Vein endothelial cell (primary cell): ENCODE measurements around a stretch of chr15.

DNA sequence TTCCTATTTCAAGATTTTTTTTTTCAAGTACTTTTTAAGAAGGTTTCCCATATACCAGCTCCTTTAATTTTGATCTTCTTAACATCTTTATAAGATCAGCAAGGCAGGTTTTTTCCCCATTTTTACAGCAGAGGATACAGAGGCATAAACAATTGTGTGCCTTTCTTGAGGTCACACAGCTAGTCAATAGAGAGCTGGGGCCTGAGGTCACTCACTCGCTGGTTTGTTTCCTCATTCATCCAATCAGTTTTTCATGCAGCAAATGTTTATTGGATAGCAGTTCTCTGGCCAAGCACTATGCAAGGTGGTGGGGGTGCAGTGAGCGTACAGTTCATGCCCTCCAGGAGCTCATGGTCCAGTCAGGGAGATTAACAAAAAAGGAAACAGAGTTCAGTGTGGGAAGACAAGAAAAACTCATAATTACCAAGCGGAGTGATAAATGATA is 29.1 kb downstream of the MAP2K5 start:
- CAGE, long polyA plus RNA = no peak

- CAGE, long polyA plus RNA = no peak
These were observed 62.3 kb upstream of the SKOR1 start for GRCh38 chr15:67762931-67763553.

DNA sequence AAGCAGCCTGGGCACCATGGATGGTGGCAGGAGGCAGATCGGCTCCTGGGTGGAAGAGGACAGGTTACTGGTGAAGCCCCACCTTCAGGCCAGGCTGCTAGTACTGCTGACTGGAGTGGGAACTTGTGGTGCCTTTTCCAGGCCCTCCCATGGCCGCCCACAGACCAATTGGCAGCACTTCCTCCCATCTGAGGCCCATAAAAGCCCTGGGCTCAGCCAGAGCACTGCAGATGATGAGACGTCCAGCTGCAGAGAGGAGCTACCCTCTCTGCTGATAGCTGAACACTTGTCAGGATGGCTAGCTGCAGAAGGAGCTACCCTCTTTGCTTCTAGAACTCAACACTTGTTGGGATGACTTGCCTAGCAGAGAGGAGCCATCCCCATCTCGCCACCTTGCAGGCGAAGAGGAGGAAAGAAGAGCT is 8.1 kb upstream of the PIAS1 start:
- CAGE, long polyA plus RNA = no peak

- CAGE, long polyA plus RNA = no peak
These were observed 52.1 kb downstream of the PIAS1 start for GRCh38 chr15:68106225-68106508.

- CAGE, long polyA plus RNA = no peak
These were observed 42.9 kb downstream of the CALML4 start for GRCh38 chr15:68162161-68162668.

GRCh38 chr15:68310366-68311124 is 33.0 kb downstream of the FEM1B start:
- CAGE, long polyA plus RNA = no peak

DNA sequence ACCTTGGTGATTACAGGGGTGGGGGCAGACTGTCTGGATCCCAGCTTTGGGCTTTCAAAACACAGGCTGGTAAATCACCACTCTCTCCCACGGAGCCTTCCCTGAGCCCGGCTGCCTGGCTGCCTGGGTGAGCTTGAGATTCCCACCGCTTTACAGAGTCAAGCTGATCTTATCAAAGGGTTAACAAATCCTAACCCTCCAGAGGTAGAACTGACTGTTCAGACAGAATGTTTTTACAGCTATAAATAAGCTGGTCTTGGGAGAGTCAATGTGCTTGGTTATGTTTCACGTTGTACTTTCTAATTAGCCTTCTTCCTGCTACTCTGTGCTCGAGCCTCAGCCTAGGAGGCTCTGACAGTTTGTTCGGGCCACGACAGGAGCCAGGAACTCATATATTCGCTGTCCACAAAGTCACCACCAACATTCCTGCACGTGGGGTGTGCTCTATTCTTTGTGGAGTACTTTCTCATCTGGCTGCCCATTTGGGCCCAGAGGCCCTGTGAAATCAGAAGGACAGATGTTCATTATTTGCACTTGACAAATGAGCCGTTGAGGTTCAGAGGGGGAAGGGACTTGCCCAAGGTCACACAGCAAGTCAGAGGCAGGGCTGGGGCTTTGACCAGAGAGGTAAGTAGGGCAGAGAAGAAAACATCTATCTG is 63.5 kb downstream of the FEM1B start:
- CAGE, long polyA plus RNA = no peak

- CAGE, long polyA plus RNA = no peak
These were observed 66.8 kb downstream of the ITGA11 start for GRCh38 chr15:68365033-68365774.

DNA sequence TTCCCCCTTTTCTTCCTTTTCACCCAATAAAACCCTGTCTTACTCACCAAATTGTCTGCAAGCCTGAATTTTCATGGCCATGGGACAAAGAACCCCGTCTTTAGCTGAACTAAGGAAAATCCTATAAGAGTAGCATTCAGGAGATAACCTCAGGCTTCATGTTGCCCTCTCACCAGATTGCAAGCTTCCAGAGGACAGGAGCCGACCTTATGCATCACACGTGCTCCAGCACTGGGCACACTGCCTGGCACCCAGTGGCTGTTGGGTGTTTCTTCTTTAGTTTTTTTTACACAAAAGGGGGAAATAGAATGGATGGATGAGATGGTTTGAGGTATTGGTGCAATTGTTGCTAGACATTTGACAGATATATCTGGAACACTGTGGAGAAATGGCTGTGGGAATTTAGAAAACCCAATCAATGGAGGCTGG is 49.7 kb upstream of the ITGA11 start:
- CAGE, long polyA plus RNA = no peak

DNA sequence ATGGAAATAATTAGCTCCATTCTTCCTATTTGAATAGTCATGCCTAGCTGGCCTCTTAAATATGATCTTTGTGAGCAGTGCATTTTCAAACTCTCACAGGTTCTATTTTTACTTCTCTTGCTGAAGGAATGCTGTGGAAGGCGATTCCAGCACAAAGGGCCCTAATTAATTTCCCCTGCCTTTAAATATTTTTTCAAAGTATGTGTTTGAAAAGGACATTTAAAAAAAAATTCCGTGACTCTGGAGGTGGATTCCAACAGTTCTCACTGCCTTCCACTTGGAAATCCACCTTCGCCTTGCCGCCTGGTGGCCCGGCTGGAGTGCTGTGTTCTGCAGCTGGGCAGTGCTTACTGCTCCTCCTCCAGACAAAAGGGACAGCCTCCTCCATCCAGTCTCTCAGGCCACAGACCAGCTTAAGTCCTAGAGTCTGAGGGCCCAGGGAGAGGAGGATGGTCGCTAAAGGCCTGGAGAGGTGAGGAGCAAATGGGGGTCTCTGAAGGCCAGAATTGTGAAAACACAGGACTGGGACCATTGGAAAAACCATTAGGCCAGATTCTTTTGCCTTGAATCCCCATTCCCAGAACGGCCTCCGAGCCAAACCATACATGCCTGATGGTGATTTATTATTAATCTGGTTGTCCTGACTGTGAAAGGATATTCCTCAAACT is 61.4 kb upstream of the CORO2B start:
- CAGE, long polyA plus RNA = no peak

GRCh38 chr15:68599619-68600170 is 20.9 kb downstream of the CORO2B start:
- CAGE, long polyA plus RNA = no peak

DNA sequence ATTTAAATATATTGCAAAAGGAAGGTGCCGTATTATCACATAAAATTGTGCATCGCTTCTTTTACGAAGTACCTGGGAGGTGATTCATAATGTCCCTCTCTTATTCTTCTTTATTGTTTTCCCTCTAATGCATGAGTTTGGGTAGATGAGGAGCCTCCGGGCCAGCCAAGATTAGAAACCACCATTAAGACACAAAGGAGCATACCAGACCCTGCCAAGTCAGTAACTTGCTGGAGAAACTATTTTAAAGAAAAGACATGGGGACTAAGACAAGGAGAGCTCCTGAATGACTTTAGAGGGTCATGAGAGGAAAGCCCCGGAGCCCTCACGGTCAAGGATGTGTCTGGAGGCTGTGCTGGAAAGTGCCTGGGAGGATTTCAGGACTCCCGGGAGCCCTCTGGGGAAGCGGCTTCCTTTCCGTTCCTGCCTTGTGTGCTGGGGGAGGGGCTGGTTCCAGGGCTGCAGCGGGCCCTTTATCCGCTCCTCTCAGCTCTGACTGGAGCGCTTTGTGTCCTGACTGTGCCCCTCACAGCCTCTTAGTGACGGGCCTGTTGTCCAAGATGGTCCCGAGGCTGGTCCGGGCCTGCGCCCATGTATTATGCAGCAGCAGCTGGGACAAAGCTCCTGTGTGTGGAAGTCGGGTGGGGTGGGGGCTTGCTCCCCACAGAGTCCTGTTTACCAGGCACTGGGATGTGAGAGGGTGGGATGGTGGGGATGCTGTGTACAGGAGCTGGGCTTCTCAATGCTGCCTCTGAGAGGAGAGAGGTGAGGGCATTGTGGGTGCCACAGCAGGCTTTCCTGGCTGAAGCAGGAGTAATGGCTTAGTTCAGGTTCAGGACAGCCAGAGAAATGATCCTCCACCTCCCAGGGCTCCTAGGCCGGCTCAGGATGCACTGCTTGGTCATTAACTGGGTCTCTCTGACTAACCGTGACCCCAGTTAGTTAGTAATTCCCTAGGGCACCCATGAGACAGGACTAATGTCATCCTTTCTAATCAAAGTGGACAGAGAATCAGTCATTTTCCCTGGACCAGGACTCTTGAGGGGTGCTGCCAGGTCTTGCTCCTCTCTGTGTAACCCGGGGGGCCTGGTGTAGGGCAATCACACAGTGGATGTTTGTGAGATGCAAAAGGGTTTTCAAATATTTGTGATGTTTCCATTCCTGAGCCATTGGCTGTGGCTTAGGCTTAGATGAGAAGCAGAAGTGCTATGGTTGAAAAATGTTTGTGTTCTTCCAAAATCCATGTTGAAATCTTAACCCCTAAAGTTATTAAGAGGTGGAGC is 35.9 kb downstream of the CORO2B start:
- CAGE, long polyA plus RNA = no peak

- CAGE, long polyA plus RNA = no peak
These were observed 39.6 kb downstream of the CORO2B start for GRCh38 chr15:68618326-68618879.

DNA sequence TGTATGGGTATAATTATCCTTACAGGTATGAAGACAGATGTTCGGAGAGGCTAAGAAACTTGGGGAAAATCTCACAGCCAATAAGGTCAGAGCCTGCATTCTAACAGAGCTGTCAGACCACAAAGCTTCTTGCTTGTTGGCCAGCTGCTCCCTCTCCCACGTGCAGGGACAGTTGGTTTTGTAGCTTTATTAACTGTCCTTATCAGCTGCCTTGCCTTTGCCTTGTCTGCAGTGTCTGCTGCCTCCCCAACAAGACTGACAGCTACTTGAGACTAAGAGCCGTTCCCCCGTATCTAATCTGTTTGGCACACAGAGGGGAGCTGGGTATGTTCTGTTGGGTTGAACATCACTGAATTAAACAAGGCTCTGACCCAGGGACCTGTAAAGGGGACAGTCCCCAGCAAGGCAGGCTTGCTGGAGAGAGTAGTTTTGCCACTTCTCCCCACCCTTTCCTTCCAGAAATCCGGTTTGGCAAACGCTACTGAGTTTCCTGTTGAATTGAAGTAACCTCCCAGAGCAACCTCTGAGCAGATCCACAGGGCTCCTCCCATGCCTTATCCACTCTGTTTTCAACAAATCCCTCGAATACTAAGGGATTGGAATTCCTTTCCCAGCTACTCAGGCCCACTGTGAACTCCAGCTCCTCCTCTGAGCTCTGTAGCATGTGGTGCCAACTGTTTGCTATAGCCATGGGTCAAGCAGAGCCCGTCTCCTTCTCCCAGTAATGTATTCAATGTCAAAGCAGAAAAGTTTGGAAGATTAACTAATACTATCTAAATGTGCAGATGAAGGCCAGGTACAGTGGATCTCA is 116.1 kb downstream of the ANP32A start:
- CAGE, long polyA plus RNA = no peak

GRCh38 chr15:69059908-69060287 is 45.4 kb downstream of the NOX5 start:
- CAGE, long polyA plus RNA = no peak

DNA sequence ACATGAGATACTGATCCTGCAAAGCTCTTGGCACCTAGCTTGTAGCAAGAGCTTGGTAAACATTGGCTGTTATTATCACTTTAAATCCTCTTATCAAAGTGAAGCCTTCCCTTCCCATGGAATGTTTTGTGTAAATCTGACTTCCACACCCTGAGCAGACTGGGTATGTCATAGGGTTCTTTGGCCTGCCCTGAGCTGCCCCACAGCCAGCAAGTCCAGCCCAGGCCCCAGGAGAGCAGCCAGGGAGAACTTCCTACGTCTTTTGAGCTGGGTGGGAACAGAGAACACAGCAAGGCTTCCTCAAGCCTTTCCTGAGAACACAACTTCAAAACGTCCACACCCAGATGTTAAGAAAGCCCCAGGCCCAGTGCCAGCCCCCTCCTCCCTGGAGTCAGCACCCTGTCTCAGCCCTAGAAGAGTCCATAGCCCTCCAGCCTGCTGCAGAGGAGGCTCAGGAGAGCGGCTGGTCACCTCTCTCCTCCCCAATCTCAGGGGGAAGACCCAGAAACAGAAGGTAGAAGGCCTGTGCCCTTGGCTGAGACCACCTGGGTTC is 7.9 kb upstream of the PAQR5 start:
- CAGE, long polyA plus RNA = no peak

GRCh38 chr15:69304028-69304721 is 5.5 kb downstream of the PAQR5 start:
- CAGE, long polyA plus RNA = no peak

GRCh38 chr15:69454397-69455577 is 2.2 kb downstream of the RPLP1 start:
- CAGE, long polyA plus RNA = no peak

DNA sequence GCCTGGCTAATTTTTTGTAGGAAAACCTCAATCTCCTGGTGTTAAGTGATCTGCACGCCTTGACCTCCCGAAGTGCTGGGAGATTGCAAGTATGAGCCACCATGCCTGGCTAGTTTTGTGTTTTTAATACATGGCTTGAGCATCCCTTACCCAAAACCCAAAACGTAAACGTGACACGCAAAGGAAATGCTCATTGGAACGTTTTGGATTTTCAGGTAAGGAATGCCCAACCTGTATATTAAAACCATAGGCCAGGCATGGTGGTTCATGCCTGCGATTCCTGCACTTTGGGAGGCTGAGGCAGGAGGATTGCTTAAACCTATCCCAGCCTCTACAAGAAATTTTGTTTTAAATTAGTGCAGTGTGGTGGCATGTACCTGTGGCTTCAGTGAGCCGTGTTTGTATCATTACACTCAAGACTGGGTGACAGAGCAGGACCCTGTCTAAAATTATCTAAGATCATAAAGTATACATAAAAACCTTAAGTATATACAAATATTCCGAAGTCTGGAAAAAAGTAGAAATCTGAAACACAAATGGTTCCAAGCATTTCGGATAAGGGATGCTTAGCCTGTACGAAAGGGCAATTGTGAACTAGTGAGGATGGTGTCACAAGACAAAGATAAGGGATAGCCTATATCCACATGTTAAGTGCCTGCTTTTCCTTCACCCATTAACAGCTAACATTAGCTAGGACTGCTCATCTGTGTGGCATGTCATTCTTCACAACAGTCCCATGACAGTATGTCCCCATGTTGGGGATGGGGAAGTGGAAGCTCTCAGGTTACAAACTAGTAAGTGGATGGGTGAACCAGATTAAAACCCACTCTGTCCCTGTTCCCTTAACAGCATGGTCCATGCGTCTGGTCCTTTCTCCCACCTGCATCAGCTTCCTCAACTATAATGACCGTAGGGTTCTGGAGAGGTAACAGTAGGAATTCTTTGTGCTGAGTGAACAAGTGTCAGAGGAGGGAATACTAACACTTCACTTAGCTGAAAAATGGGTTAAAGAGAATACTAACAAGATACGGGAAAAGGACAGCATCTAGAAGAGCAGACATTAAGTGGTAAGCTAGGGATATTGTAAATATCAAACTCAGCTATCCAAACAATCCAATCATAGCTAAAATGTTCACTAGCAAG is 4.5 kb downstream of the RPLP1 start:
- CAGE, long polyA plus RNA = no peak

DNA sequence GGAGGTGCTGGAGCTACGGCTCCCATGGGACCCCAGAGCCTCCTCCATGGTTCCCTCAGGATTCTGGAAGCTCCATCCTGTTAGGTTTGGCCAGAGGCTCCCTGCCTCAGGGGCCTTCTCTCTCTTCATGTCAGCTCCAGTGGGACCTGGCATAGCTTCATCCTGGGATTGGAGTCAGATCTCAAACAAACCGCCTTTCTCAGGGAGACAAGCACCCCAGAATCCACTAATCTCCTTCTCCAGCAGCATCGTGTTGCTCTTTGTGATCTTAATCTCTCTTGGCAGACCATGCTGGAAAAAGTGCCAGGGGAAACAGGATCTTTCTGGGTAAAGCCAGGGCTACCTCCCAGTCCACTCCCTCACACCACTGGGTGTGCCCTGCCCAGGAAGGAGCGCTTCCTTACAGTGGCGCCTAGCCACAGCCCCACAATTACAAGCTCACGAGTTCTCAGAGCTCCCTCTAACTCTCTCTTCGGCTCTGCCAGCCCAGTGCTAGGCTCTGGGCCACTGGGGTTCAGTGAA is 32.2 kb downstream of the RPLP1 start:
- CAGE, long polyA plus RNA = no peak